H7 (cell line): ENCODE measurements around a stretch of chr20.

DNA sequence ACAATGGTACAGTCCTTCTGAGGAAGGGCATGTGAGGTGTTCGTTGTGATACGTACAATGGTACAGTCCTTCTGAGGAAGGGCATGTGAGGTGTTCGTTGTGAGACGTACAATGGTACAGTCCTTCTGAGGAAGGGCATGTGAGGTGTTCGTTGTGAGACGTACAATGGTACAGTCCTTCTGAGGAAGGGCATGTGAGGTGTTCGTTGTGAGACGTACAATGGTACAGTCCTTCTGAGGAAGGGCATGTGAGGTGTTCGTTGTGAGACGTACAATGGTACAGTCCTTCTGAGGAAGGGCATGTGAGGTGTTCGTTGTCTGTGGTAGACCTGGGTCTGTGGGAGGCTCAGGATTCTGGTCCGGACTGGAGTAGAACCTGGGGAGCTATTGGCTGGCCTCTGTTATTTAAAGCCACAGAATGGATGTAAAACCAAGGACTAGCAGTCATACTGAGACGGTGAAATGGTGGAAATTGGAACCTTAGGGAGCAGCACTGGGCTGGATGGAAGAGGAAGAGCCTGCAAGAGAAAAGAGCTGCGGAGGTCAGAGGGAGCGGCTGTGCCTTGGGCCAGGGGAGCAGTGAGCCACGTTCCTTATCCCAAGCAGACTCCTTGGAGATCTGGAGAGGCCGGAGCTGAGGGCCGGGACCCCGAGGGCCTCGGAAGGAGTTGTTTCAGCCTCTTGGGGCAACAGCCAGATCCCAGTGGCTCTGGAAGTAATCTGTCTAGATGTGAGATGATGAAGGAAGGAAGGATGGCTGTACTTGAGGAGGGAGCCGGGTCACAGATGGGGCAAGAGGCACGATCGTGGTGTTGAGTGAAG is 15.9 kb downstream of the PCMTD2 start:
- RAMPAGE, long total RNA: no peak

DNA sequence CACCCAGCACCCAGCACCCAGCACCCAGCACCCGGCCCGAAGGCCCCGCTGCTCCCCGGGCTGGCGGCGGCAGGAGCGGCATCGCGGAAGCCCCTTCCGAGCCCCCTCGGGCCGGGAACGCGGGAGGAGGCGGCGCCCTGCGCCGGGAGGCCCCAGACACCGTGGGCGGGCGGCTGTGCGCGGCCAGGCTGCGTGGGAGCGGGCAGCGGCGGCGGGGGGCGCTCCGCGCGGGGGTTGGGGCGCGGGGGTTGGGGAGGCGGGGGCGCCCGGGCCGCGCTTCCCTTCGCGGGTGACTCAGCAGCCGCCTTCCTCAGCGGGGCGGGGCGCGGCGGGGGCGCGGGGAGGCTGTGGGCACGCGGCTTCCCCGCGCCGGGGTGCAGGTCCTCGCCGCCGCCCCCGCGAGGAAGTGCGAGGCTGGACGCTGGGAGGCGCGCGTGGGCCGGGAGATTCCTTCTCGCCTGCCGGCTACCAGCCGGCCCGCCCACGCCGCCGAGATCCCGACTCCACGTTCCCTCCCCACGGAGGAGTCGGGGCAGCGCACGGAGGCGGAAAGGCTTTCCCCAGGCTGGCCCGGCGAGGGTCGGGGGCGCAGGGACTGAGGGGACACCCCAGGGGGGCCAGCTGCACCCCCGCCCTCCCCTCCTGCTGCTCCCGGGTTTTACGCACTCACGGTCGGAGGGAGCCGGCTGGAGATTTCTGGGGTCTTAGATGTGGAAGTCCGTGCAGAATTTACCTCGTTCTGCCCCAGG is 61.1 kb downstream of the PCMTD2 start:
- RAMPAGE, long total RNA: no peak